Measurements from ENCODE around the gene NFE2L1.

GRCh38 chr17:47953725-47953973, 4.0 kb downstream of the PRR15L start:
- PRO-cap, result no peak

DNA sequence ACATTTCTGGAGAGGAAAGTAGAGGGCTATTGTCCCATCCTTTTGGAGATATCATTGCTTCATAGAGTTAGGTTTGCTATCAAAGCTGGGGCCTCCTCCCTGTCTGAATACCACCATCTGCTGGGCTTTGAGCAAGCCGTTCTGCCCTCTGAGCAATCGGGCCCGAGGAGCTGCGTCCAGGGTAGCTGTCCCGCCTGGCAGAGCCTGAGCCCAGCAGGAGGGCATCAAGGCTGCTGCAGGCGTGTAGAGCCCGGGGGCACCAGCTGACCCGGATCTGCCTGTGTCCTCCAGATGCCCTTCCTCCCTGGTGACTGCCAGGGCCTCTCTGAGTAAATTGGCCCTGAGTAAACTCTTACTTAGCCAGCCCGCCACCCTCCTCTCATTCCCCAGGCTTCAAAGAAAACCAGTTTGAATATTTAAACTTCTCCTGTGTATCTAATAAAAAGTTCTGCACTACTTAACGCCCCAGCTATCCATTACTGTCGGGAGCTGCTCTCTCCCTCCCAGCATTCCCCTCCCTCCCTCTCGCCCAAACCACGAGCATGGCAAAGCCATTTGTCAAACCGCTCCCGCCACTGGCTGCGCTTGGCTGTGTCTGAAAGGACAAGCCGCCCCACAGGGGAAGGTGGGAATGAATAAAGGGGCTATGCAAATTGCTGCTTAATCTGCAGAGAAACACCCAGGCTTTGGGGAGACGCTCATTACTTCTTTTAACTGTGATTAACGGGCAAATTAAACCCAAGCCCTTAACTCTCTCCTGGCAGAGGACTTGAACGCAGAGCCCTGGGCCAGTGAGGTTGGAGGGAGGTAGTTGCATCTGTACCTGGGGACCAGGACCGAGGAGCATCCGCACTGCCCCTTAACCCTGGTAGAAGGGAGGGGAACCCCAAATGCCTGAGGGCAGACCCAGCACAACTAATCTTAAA, 16.5 kb downstream of the CDK5RAP3 start:
- PRO-cap, result no peak

DNA sequence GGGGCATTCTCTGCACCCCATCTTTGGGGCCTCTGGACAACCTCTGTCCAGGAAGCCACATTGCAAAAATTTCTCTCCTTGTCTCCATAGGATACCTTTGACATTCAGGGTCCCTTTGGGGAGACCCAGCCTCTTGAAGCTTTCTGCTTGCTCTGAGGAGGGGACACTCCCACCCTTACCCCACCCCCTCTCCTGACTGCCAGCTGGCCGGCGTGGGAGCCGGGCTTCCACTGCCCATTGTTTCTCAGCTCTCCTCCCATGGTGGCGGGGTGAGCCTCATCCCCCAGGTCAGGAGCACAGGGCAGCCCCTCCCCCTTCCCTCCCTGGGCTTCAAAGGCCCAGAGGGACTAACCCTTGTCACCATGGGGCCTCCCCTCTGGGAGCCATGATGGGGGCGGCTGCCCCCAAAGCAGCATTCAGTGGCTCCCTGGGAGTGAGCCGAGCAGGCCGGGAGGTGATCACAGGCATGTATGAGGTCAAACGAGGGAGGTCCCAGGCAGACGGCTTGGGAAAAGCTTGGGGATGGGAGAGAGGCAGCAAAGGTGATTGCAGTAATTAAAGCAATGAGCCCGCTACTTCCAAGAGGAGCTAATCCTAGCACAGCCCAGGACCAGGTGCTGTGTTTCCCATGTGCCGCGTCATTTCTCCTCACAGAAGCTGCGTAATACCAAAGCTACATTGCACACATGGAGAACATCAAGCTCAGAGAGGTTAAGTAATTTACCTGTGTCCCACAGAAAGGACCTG, 24.3 kb downstream of the CDK5RAP3 start:
- PRO-cap, result no peak

DNA sequence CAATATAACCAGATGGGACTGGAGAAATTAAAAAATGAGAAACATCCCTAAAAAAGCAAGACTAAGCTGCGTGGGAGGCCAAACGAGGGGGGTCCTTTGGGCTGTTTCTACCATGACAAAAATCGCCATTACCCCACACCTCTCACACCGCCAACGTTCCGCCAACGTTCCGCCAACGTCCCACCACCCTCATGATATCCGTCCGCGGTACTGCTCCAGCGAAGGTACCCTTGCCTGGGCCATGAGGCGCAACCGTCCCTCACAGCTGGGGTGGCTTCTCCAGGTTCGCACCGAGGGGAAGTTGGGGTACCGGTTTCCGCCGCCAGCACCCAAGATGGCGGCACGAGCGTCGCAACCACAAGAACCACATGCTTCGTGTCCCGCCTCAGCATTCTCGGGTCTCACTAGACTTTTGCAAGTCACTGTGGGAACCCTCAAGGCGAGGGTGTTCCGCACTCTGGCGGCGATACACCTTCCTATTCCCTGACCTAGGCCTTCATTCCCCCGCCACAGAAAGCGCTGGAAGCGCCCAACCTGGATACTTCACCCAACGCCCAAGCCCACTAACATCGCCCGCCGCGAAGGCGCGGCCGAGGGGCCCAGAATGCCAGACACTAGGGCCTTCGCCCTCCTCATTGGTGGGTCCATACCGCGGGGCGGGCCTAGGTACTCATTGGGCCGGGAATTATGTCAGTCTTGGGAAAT, 521 bp upstream of the NFE2L1 start:
- PRO-cap, result bidirectional peak, plus-strand start at position 262 of the sequence, minus-strand start at position 155 of the sequence; bidirectional peak, plus-strand start at position 335 of the sequence, minus-strand start at position 366 of the sequence; bidirectional peak, plus-strand start outside the sequence, minus-strand start at position 565 of the sequence

- PRO-cap, result bidirectional peak, plus-strand start at chr17:48048379, minus-strand start at chr17:48048050
Observed at GRCh38 chr17:48048191-48048448, at the start of gene NFE2L1. NFE2L1 (plus strand) TSS chr17:48048359.

DNA sequence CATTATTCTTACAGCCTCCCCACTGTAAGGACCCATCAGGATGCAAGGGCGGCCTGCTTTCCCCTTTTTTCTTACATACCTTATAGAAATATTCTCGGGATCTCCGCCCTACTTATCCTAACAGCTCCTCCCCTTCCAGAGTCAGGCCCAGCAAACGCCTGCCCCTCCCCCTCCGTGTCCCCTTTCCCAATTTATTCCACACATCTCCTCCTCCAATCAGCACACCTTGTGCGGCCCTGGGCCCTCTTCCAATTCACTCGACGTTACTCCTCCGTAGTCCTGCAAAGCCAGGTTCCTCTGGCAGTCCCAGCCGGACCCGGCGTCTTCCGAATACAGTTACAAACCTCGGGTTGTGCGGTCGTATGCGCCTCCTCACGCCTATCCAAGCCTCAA, 752 bp downstream of the CBX1 start:
- PRO-cap, result bidirectional peak, plus-strand start at position 329 of the sequence, minus-strand start at position 334 of the sequence

DNA sequence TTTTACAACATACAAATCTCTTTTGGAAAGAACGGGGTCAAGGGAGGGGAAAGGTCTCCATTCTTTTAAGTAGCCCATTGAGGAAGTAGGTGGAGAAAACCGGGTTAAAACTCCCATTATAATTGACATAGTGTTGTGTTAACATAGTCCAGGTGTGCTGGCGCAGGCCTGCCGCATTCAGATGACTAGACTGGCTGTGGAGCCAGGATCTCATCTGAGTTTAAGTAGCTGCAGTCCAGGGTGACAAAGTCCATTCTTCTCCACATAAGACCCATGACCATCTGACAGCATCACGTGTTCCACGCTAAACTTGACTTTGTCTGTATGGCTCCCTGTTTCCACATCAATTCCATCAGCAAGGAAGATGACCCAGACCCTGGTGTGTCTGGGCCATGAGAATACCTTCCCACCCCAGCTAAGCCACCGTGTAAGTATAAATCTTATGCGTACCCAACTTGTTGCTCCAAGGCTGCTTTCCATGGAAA, 46.5 kb downstream of the SNX11 start:
- PRO-cap, result no peak

DNA sequence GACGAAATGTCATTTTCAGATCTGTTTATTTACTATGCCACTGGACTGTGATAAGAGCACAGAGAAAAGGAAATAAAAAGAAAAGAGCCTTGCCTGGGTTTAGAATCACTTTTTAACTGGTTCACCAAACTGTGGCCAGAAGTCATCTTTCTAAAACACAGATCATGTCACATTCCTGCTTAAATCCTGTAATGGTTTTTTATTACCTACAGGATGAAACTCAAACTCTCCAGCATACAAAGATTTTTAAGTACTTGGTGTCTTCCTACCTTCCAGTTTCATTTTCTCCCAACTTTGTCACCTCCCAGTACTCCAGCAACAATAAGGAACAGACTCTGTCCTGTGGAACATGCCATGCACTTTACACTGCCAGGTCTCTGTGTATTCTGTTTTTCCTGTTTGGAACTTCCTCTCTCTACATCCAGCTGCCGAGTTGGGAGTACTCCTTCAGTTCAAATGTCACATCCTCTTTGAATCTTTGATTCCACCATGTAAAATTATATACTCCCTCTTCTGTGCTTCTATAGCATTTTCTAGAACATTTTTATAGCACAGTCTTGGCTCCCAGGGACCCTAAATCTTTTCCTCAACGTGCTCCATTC, 91.6 kb downstream of the SNX11 start:
- PRO-cap, result no peak

GRCh38 chr17:48413637-48413964, 16.4 kb downstream of the SKAP1 start:
- PRO-cap, result no peak

- PRO-cap, result no peak
Observed at GRCh38 chr17:48441204-48441890, 11.3 kb upstream of the SKAP1 start.

- PRO-cap, result no peak
Observed at GRCh38 chr17:48541680-48542071, 3.2 kb downstream of the HOXB2 start.

- PRO-cap, result no peak
Observed at GRCh38 chr17:48547629-48549111, 3.3 kb upstream of the HOXB2 start.

- PRO-cap, result no peak
Observed at GRCh38 chr17:48551528-48552822, 7.1 kb upstream of the HOXB2 start.

DNA sequence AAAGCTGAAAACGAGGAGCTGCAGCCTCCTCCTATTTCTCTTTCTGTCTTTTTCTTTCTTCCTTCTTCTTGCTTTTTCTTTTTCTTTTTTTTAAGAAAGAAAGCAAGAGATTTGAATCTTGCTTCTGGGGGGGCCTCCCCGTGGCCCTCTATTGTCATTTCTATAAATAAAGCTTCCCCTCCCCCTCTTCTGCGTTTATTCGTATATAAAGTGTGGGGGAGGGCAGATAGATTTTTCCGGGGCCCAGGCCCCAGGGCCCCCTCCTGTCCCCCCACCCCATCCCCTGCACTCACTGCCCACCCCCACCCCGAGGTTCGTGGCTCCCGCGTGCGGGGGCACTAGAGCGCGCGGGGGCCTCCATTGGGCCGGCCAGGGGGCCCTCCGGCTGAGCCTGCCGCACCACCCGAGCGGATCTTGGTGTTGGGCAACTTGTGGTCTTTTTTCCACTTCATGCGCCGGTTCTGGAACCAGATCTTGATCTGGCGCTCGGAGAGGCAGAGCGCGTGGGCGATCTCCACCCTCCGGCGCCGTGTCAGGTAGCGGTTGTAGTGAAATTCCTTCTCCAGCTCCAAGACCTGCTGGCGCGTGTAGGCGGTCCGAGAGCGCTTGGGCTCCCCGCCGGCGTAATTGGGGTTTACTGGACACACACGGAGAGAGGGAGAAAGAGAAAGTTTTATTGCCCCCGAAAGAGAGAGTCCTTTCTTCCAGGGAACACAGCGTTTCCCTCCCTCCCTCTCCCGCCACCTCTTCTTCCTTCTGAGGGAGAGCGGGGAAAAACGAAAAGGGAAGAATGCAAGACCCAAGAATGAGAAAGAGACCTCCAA, 1.6 kb downstream of the HOXB4 start:
- PRO-cap, result no peak

- PRO-cap, result no peak
Observed at GRCh38 chr17:48594238-48594597, 639 bp upstream of the HOXB5 start.

GRCh38 chr17:48600252-48601006, 4.4 kb downstream of the HOXB6 start:
- PRO-cap, result no peak

DNA sequence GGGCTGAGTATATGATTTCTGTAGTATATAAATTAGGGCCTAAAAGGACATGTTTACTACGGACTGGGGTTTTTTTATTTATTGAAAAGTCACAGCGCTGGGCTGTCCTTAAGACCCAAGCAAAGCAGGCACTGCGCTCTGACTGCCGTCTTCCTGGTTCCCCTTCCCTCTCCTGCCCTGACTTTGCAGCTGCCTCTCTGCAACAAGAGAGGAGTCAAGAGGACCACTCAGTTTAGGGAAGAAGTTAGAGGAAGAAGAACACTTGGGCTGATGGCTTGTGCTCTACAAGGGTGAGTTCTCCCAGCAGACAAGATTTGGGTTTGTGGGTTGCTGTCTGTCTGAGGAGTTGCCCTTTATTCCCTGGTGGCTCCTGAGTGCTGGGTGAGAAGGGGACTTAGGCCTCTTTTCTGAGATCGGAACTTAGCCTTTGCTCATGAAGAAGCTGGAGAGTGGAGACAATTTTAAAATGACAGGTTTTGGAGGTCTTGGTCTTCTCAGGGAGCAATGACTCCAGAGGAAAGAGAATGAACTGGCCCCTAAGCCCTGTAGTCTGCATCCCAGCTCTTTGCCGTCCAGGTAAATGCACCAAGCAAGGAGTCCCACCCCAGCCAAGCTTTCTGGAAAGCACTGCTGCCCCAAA, 2.5 kb upstream of the HOXB9 start:
- PRO-cap, result no peak

DNA sequence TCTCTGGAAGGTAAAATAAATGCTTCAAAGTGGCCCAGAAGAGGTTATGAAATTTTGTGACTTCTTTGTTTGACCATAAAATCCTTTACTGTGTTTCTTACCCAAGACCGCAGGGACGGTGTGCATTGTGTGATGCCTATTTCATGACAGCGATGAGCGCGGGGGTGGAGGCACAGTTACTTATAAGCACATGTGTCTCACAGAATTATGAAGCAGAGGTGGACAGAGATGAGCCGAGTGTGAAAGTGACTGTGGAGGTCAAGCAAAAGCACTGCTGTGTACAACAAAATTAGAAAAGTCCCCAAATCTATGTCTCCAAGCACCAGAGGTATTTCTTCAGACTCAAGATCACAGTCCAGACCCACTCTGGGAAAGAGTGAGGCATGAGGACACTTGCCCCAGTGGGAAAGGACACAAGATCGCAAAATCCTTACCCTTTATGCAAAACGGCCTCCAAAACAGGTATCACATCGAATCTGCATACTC, 4.2 kb upstream of the HOXB9 start:
- PRO-cap, result no peak

DNA sequence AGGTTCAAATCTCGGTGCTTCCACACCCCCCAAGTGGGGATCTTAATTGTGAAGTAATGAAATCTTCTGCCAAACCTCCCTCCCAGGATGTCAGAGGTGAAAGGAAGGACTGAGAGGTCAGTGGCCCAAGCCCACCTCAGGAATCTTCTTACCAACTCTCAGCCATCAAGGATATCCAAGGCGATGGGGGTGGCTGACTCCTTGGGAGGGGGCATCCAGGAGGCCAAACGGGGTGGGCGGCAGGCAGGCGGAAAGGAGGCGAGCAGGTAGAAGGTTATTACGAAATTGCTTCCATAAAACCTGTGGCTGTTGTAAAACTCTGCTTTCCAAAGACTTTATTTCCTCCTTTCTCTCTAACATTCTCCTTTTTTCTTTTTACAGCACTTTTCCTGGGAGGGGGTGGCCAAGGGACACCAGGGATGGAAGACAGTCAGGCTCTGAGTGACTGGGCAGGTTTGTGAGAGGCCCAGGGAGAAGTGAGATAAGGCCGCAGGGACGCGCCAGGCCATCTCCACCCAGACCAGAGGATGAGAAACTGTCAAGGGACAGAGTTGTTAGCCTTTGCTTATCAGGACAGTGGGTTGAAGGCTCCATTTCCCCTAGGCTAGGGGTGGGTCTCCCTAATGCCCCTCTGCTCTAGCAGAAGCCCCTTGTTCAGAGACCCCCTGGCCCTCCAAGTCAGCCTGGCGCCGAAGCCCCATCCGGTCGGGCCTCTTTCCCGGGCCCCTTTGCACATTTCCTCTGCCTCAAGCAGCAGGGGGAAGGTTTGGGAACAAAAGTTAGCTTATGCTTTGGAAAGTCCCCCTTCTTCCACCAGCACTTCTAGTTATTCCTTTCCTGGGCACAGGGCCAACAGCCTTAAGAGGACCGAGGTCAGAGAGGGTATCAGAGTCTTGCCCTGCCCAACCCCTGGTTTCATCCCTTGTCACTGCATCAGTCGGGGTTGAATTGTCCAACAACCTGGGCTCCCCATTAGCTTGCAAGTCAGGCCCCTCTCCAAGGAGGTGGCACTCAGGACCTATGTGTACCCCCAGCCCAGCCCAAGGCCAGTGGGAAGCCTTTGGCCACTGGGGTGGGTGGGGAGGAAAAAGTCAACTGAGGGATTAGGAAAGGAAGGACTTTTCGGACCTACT, 5.0 kb upstream of the HOXB9 start:
- PRO-cap, result no peak

- PRO-cap, result no peak
Observed at GRCh38 chr17:48723300-48724171, 551 bp downstream of the PRAC2 start.

All from endodermal cell (in vitro differentiated cells).